ENCODE data around the genes PRKAG1, LMBR1L, DNAJC22 and MCRS1.

GRCh38 chr12:48856783-48857001, 4.7 kb upstream of the DDX23 start:
- RRBS, result no CpG with 5 or more reads among the region's 1 CpG

DNA sequence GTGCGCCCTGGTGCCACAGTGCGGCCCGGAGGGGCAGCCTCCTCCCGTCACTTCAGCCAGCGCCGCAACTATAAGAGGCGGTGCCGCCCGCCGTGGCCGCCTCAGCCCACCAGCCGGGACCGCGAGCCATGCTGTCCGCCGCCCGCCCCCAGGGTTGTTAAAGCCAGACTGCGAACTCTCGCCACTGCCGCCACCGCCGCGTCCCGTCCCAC, 160 bp downstream of the WNT1 start:
- RRBS, result 2% methylated on average over 8 of the region's 24 CpGs

DNA sequence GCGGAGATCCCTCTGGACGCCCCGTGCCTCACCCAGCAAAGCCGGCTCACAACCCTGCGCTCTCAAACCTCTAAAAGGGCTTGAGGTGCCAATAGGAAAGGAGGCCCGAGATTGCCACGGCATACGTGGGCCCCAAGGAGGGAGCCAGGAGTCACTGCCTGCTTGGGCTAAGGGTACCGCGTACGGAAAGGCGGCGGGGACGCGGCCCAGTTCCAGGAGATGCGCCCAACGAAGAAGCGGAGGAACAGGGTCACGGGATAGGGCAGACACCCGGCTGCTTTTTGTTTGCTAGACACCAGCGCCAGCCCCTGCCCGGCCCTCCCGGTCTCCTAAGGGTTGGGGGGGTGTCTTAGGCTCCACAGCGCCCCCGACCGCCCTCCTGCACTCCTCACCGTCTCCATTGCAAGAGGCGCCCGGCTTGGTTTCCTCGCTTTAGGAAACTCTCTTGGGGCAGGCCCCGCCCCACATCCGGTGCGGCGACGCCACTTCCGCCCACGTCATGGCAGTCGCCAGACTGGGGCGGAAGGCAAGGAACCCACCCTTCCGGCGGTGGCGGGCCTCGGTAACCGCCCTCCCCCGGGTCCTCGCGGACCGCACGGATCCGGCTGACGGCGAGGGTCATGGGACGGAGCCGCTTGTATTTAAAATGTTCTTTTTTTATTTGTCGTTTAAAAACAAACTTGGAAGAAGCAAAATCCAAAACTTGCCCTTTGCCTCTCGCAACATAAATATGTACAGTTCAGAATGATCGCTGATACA, at the start of gene PRKAG1:
Gene PRKAG1 (minus strand): TSS at position 437 of the 759 bp plus-strand sequence.
- RRBS, result 2% methylated on average over 18 of the region's 57 CpGs

- RRBS, result no CpG with 5 or more reads among the region's 15 CpGs
Observed at GRCh38 chr12:49037290-49038335, 19.0 kb upstream of the PRKAG1 start.

DNA sequence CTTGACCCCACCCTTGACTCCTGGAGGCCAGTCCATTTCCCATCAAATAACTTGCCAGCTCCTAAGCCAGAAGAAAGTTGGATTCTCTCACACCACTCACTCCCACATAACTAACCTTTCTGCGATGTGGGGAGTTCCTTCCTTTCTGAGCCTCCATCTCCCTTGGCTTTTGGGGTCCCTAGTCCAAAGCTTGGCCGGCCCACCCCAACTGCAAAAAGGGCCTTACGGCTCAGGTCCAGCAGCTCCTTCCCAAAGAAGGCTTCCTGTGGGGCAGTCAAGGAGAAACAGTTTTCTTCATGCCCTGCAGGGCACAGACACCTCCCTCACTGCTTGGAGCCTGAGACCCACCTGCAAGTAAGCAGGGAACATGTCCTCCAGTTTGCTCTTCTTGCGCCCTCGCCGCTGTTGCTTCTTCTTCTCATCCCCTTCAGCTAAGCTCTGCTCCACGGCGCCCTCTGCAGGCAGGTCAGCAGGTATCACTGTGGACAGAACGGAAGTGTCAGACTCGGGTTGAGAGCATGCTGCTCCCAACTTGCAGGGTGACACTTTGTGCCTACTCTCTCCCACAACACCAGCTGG, 17.0 kb downstream of the KMT2D start:
- RRBS, result no CpG with 5 or more reads among the region's 10 CpGs

- RRBS, result no CpG with 5 or more reads among the region's 4 CpGs
Observed at GRCh38 chr12:49086137-49086721, 8.4 kb downstream of the DHH start.

DNA sequence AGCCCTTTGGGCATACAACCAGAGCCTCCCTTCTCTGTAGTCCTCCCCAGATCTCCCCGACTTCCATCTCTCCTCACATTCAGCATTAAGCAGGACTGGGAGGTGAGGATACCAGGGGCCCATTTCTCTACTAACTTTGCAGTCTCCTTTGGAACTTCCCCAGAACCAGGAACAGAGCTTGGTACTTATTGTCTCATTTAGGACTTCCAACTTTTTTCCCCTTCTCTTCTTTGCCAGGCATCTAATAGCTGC, 489 bp upstream of the DHH start:
- RRBS, result no CpG with 5 or more reads among the region's 1 CpG

DNA sequence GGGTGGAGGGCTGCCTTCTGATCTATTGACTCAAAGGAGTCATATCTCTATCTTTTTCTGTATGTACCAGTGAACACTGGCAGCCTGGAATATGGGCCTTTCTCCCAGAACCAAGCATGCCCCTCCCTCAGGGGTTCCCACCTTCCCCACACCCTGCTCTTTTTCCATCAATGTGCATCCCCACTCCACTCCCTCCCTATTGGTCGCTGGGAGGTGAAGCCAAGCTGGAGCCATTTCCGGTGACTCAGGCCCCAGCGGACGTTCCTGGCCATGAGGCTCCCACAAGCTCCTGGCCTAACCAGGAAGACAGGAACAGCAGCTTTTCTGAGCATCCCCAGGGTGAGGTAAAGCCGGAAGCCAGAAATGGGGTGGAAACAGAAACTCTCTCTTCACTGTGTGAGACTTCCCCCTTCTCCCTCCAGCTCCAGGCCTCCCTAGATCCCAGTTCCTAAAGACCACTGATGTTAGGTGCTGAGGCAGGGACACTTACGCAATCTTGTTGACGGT, 5.2 kb downstream of the LMBR1L start:
- RRBS, result 80% methylated on average over 1 of the region's 7 CpGs

DNA sequence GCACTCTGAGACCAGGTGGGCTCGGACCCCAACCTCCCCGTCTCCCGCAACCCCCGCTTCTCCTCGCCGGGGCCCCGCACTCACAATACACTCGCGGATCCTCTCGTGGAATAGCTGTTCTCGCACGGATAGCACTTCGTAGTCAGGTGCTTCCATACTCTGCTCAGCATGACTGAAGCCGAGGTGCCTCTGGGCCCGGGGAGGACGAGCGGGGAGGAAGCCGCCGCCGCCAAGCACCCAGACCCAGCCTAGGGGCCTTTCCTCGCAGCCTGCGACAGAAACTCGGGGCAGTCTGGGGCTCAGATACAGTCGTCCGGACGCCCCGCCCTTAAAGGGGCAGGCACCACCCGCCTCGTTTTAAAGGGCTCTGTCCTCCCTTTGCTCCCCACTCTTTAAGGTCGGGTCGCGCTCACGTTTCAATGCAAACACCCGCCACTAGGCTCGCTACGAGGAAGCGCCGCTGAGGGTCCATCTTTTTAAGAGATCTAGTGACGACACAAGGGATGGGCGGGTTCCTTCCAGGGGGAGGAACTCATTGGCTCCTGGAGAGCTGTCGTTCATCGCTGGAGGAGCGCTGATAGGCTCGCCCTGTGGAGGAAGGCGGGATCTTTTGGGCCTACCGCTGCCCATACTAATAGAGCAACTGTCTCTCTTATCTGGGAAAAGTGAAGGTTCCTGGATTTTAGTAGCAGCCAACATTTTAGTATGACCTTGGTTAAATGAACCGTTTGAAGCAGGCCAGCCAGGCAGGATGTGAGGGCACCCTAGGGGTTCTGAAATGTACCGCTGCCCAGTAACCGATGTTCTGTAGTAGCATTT, at the start of gene LMBR1L:
Gene LMBR1L (minus strand): TSS at position 448 of the 819 bp plus-strand sequence.
- RRBS, result 2% methylated on average over 15 of the region's 49 CpGs

DNA sequence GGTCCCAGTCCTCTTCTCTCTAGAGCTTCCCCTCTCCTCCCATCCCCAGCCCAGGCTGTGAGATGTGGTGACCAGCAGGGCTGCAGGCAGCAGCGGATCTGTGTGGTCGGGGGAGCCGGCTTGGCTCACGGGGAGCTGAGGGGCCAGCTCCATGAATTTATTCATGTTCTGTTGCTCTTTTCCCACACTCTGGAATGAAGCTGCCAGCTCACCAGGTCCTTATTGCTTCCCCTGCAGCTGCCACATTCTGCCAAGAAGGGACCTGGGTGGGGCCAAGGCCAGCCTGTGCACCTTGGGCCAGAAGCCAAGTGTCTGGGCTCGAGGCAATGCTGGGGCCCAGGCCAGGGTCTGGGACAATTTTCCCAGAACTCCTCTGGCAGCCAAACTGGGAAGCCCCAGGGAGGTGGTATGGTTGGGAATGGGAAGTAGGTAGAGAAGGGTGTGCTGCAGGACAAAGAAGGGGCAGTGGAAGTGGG, 2.5 kb upstream of the C1QL4 start:
- RRBS, result no CpG with 5 or more reads among the region's 5 CpGs

GRCh38 chr12:49346552-49347092, at the start of gene DNAJC22:
TSS of gene DNAJC22 (plus strand) at chr12:49346888.
- RRBS, result 5% methylated on average over 5 of the region's 43 CpGs

GRCh38 chr12:49475993-49476305, 62.9 kb upstream of the KCNH3 start:
- RRBS, result no CpG with 5 or more reads among the region's 8 CpGs

DNA sequence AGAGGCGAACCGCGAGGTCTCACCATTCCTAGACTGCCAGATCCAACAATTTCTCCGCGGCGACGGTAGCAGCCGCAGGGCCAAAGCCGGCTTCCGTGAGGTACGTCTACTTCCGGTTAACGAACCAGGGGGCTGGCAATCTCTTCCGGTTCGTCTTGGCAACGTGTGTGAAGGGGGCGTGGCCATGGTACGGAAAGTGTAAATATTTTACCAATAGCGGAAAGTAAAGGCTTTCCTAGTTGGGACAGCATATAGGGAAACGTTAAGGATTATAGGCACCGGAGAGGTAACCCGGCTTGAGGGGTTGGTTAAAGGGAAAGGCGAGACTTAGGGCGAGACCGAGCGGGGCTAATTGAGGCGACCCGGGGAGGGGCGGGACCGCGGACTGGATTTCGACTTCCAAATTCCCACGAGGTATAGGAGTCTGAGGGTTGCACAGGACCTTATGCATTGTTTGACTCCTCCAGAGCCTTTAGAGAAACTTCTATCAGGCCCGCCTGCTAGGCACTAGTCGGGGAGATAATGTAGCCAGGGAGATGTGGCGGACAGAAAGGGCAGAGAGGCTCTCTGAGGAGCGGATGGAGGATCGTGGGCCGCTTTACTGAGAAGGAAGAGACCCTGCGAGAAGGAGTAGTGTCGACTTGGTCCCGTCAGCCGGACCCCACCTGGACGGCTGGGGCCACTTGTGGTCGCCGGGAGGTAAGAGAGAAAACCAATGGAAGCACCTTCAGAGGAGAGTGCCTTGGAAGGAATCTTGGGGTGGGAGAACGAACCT, at the start of gene MCRS1:
Gene MCRS1 (minus strand): TSS at position 118 of the 775 bp plus-strand sequence.
- RRBS, result under 1% methylated on average over 23 of the region's 47 CpGs

DNA sequence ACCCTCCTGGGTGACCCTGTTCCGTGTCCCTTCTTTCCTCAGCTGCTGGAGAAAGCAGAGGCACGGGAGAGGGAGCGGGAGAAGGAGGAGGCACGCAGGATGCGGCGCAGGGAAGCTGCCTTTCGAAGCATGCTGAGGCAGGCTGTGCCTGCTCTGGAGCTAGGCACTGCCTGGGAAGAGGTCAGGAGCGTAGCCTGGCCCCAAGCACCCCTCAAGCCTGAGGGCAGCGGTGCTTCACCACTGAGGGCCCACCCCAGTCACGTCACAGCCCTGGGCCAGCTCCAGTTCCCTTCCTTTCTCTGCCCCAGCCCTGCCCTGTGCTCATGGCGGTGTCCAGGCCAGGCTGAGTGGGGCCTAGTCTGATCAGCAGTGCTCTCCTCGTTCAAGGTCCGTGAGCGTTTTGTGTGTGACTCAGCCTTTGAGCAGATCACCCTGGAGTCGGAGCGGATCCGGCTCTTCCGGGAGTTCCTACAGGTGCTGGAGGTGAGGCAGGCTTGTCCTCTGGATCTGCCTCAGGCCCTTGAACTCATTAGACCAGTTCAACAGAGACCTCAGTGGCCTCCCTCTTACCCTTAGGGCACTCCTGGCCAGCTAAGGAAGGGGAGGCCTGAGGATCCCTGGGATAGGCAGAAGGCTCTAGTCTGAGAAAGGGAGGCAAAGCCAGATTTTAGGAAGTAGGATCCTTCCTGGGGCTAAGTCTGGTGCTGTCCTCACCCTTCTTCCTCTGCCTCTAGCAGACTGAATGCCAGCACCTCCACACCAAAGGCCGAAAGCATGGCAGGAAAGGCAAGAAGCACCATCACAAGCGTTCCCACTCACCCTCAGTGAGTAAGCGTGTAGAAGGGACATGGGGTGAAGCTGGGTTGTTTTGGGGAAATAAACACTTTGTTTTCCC, 19.1 kb downstream of the PRPF40B start:
- RRBS, result no CpG with 5 or more reads among the region's 21 CpGs

GRCh38 chr12:49672298-49673177, 34.7 kb downstream of the FMNL3 start:
- RRBS, result no CpG with 5 or more reads among the region's 5 CpGs

DNA sequence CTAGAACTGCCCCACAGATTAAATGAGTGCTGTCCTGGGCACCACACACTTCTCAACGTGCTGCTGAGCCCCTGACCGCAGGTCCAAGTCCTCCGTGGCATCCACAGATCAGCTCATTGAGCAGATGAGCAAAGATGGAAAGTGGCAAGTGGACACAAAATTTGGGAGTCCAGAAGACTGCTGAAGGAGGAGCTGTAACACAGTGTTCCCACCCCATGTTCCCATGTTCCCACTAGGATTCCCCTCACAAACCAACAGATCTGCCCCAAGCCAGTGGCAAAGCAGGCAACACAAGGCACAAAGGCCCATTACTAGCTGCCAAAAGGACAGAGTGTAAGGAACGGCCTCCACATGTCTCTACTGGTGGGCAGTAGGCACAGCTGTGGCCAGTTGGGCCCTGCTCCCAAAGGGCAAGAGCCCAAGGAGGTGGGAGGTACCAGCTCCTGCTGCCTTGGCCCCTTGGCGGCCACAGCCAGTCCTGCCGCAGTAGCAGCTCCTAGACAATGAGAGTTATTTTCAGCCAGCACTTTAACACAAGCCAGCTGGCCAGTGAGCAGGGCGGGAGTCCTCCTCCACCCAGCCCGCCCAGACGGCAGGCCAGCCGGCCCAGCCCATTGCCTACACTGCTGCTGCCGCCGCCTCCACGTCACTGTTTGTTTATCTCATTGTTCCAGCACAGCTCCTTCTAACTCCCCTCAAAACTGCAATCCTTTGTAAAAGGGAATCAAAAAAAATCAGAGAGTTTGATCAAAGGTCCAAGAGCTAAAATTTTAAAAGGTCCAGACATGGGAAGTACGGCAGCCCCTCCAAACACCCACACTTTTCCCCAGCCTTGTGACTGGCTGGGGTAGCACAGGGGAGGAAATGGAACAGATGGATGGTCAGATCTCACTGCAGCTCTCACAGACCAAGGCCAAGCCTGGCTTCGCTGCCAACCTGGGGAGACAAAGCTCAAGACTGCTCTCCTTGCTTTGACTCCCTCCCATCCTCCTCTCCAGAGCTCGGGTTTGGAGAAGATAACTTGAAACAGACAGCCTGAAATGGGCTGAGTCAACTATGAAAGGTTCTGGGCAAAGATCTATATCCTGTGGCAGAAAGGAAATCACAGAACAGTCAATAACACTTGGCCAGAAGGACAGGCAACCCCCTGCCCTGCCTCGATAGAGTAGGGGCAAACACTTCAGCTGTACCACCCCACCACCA, 33.6 kb downstream of the FMNL3 start:
- RRBS, result no CpG with 5 or more reads among the region's 17 CpGs

DNA sequence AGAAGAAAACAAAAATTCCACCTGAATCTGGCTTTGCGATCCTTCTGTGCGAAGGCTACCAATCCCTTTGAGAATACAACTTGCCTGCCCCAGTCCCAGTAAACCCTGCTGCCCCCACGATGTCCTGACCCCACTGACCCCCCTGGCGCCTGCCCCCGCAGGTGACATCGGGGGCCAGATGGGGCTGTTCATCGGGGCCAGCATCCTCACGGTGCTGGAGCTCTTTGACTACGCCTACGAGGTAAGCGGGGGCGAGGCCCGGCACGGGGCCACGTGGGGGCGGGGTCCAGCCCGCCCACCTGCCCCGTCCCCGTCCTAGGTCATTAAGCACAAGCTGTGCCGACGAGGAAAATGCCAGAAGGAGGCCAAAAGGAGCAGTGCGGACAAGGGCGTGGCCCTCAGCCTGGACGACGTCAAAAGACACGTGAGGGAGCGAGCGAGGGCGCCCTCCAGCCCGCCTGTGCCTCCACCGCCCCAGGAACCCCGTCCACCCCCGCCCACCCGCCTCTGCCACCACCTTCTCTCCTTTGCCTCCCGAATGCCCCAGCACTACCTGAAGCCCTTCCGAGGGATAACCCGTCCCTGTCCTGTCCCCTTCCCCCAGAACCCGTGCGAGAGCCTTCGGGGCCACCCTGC, 4.1 kb upstream of the SMARCD1 start:
- RRBS, result no CpG with 5 or more reads among the region's 40 CpGs

DNA sequence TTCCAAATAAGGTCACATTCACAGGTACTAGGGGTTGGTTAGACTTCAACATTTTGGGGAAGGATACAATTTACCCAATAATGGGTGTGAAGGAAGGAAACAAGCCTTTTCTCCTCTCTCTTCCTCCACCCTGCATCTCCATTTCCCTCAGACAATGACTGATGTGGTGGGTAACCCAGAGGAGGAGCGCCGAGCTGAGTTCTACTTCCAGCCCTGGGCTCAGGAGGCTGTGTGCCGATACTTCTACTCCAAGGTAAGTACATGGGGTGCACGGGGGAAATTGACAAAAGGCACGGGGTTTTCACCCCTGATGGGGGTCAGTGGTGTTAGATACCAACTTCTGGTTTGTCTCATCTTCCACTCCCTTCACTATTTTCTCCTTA, 5.3 kb upstream of the GPD1 start:
- RRBS, result no CpG with 5 or more reads among the region's 5 CpGs

- RRBS, result no CpG with 5 or more reads among the region's 3 CpGs
Observed at GRCh38 chr12:50132376-50133093, 20.5 kb downstream of the COX14 start.

GRCh38 chr12:50192093-50192728, 25.0 kb upstream of the CERS5 start:
- RRBS, result no CpG with 5 or more reads among the region's 7 CpGs

All from mononuclear cell (primary cell).